GM23248 (cell line): Measurements from ENCODE around the gene TVP23A.

- RAMPAGE, long total RNA, result no peak
Measured at GRCh38 chr16:8959815-8961029, 3.5 kb downstream of the USP7 start.

- RAMPAGE, long total RNA, result no peak
Measured at GRCh38 chr16:9077233-9077909, 14.1 kb upstream of the HAPSTR1 start.

DNA sequence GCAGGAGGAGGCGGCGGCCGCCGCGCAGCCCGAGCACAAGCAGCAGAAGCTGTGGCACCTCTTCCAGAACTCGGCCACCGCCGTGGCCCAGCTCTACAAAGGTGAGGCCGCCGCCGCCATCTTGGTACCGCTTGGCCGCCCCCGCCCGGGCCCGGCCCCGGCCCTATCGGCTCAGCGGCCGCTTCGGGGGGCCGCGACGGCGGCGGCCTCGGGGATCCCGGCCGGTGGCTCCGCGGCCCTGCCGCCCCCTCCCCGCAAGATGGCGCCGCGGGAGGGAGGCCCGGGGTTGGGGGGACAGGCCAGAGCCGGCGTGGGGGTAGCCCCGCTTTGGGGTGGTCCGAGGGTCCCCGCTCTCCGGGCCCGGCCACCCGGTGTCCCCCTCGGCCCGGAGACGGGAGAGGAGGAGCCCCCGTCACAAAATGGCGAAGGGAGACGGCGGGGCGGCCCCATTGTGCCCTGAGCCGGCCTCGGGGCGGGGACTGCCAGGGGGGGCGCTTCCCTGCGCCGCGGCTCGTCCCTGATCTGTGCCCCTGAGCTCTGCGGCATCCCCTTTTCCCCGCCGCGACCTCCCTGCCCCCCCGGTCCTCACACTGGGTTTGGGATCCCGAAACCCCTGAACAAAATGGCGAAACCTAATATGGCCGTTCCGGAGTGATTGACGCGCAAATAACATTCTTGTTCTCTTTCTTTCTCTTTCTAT, 876 bp downstream of the HAPSTR1 start:
- RAMPAGE, long total RNA, result no peak

DNA sequence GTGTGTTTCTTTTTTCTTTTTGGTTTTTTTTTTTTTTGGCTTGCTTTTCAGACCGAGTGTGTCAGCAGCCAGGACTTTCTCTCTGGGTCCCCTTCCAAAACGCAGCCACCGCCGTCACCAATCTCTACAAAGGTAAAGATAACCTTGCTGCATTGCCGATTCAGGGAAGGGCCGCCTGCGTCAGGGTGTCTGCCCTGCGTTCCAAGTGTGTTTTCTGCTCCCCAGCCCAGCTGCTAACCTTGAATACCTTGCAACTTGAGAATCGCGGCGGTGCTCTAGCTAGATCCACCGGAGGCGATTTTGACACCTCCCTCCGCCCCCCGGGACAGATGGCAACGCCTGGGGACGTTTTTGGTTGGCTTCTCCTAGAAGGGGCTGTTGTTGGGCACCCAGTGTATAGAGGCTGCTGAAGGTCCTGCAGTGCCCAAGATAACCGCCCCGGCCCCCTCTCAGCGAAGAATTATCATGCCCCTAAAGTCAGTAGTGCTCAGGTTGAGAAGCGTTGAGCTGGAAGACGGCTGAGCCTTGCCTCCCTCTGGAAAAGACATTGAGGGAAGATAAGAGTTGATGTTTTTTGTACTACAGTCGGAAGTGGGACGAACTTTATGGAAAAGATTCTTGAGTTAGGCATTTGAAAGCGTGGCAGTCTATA, 1.6 kb downstream of the HAPSTR1 start:
- RAMPAGE, long total RNA, result no peak

GRCh38 chr16:9183673-9184013, 92.2 kb downstream of the HAPSTR1 start:
- RAMPAGE, long total RNA, result no peak

DNA sequence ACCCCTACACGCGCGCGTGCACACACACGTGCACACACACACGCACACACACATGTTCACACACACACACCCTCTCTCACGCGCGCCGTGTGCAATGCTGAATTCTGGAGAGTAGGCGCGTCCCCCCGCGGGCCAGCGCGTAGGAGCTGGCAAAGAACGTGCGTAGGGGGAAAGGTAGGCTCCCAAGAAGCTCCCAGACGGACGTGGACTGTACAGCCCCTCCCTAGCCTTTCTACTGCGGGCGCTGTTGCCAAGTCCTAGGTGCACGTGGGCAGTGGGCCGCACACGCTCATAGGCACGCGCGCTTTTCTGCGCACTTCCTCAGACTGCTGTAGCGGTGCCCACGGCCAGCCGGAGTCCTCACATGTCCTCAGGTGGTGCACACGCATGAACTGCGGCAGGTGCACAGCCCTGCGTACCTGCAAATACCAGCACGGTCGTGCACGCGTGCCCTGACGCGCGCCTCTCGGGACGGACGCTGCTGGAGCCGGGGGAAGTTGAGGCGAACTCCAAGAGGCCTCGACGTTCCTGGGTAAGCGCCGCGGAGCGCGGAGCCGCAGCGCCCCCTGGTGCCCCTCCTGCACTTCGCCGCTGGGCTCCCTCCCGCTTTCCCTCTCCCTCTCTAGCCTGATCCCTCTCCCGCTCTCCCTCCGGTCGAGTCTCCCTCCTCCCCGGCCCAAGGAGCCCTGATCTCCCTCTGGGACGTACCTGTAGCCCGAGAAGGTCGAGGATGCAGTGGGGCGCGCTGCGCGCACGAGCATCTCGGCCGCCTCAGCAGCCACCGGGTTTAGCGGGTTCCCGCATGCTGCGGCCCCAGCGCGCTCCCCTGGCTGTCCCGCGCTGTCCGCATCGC, 833 bp downstream of the GRIN2A start:
- RAMPAGE, long total RNA, result no peak

DNA sequence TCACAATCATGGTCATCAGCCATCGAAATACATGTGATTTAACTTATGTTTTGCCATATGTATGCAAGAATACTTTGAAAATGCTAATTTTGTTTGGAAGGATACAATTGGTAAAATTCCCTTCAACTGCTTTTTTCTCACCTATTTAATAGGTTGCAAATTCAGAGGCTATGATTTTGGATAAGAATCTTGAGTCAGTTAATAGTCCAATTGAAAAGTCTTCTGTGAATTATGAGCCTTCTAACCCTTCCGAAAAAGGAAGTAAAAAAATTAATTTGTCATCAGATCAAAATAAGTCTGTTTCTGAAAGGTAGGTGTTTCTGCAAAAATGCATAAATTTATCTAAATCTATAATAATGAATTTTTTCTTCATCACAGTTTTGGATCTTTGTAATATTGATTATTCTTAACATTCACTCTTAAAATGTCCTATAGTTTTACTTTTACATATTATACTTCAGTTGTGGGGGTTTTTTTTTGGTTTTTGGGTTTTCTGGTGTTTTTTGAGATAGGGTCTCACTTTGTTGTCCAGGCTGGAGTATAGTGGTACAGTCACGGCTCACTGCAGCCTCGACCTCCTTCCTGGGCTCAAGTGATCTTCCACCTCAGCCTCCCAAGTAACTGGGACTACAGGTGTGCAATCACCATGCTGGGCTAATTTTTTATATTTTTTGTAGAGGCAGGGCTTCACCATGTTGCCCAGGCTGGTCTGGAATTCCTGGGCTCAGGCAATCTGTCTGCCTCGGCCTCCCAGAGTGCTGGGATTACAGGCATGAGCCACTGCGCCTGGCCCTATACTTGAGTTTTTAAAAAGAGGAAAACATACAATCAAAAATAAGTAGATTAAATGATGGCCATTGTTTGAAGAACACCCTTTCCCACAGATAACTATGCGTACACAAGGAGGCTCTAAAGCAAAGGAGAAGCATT, 71.6 kb downstream of the ATF7IP2 start:
- RAMPAGE, long total RNA, result no peak

GRCh38 chr16:10578328-10579394, 1.7 kb downstream of the EMP2 start:
- RAMPAGE, long total RNA, result no peak

DNA sequence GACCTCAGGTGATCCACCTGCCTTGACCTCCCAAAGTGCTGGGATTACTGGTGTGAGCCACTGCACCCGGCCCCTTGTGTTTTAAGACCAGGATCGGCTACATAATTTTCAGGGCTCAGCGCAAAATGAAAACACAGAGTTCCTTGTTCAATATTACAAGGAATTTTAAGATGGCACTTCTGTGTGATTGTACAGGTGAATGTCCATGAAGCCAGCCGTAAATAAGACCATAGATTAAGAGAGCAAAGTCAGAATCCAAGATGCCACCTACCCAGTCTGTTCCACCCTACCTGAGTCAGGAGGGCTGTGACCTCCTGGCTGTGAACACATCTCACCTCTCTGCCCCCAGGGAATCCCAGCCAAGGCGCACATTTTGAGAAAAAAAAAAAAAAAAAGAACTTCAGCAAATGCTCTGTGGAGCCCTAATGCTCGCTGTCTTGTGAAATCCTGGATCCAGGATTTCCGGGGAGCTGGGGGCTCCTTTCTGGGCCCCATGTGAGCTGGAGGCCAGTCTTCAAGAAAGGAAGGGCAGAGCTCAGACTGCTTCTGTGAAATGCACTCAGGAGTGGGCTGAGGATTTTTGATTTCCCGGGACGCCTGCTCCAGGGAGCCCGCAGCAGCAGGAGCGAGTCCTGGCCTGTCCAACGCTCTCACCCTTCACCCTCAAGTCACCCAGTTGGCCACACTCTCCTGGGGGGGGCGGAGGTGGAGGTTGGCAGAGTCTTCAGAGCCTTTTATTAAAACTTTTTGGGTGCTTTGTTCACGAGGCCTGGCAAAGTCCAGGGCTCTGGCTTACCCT, 35.9 kb upstream of the EMP2 start:
- RAMPAGE, long total RNA, result no peak

- RAMPAGE, long total RNA, result no peak
Measured at GRCh38 chr16:10646705-10647466, 47.8 kb downstream of the TEKT5 start.

GRCh38 chr16:10818394-10819149, at the start of gene TVP23A:
Gene TVP23A (minus strand): TSS chr16:10818794.
- RAMPAGE, long total RNA, result no peak

DNA sequence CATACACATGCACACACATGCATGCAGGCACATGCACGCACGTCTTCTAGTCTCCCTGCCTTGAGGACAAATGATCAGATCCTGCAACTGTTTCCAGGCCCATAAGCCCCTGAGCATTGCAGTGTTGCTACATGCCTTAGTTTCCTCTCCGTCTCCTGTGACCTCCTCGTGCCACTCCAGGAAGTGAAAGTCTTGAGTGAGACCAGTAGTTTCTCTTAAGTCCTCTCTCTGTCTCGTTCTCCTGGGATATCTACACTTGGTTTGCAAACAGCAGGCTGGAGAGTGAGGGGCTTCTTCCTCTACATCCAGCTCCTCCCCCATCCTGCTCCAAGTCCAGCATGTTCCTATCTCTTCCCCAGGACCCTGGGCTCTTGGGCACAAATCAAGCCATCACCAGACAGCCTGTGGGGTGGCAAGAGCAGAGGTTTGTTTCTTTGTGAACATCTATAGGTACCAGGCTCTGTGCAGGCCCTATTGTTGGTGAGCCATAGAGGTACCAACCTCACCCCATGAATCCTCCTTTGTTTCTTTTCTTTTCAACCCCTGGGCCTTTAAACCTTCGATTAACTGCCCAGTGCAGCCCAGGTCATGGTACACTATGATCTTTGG, 8.4 kb downstream of the CIITA start:
- RAMPAGE, long total RNA, result no peak

GRCh38 chr16:11007370-11008013, 63.1 kb downstream of the CLEC16A start:
- RAMPAGE, long total RNA, result no peak

DNA sequence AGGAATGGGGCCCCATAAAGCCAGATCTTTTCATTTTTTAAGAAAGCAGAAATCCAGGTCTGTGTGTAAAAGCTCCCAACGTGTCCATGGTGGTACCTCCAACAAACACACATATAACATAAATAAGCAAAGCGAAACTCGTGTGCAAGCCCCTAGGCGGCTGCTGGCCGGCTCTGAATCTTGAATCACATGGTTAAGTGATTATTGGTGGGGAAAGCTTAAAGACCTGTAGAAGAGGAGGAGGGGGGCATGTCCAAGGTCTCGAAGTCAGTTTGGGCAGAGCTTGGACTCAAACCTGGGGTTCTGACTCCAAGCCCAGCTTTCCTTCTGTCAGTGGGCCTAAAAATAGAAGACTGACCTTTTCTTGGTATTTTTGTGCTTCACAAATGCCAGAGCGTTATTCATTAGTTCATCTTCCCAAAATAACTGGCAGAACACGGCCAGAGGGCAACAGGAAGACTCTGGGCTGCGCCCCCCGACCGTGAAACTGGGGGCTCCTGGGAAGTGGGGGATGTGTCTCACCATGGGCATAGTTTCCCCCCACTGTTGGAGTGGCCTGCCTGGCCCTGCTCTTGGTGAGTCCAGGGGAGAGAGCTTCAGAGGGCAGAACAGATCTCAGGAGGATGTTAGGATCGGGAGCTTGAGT, 94.1 kb downstream of the SOCS1 start:
- RAMPAGE, long total RNA, result no peak

DNA sequence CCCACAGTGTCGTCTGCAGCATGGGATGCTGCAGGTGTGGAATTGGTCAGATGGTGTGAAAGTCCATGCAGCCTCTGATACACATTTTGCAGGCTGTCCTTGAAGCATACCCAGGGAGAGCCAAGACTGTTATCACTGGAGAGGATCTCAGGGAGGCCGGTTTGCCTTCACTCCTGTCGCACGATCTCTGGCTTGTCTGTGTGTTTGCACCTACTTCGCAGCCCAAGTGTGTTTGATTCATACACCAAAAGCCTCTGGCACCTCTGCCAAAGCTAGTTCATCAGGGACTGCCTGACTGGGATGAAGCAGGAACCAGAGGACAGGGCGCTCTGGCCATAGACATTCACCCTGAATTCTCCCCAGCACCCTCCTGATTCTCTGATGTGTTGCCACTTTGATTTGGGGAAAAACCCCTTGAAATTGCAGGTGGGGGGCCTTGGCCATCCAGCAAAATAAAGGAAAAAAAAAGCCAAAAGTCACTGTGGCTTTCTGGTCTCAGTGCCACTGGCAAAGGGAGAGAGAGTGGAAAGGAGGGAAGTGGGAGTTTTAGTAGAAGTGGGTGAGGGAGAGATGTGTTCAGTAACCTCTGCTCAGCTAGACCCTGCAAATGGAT, 93.0 kb downstream of the SOCS1 start:
- RAMPAGE, long total RNA, result no peak

DNA sequence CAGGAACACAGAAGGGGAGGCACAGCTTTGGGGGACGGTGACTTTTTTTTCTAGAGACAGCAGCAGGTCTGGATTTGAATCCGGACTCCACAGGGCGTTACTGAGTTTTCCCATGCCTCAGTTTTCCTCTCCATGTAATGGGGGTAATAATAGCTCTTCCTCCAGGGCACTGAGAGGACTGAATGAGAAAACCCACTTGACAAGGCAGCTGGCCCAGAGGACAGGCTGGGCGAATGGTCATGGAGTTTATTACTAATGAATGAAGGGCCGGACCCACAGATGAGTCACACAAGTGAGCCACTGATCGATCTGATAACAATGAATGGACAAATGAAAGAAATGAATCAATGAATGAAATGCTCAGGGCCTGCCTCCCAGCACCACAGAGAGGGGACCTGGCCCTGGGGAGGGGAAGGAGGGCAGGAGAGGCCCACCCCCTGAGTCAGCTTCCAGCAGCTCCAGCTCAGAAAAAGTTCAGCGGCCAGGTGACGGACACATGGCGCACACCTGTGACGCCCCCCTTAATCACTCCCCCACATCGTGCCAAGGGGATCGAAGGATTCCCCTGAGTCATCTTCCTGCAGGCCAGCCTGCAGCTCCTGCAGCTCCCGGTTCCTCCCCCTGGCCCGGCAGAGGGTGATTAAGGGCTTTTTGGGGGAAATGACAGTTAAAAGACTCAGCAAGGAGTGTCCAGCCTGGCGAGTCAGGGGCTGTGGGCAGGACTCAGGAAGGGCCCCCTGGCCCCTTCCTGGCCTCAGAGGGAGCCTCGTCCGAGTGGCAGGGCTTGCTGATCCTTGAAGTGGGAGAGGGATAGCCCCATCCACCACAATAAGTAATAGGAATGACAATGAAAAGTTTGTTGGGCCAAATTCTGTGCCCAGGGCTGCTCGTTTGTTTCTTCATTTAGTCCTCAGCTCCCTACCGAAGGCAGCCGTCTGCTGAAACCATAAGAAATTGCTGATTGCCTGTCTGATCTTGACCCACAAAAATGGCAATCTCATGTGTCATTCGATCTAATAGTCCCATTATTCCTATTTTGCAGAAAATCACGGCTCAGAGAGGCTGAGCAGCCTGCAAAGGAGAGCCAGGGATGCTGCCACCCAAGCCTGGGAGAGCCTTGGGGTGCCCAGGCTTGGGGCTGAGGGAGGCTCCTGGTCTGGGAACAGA, 54.1 kb downstream of the SOCS1 start:
- RAMPAGE, long total RNA, result no peak

- RAMPAGE, long total RNA, result no peak
Measured at GRCh38 chr16:11205995-11206462, 50.0 kb downstream of the SOCS1 start.

DNA sequence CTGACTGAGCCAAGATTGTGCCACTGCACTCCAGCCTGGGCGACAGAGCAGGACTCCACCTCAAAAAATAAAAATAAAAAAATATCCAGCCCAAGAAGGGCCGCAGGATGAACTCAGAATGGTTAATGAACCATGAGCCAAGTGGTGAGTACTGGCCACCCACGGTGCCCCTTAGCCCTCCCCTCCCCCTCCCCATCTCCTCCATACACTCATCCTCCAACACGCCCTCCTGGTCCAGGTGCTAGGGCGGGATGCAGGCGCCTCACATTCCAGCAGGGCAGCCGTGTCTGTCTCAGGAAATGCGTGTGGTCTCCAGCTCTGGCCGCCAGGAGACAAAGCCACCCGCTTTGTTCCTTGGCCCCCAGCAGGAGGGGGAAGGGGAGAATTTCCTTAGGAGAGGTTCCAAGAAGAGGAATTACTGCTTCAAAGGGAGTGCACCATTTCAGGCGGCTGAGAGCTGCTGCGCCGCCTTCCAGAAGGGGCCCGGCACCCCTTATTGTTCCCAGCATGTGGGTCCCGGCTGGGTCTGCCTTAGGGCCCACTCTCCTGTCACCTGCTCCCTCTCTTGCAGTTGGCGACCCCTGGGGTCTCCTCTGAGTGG, 29.8 kb upstream of the RMI2 start:
- RAMPAGE, long total RNA, result no peak

GRCh38 chr16:11349661-11350231, 4.5 kb downstream of the RMI2 start:
- RAMPAGE, long total RNA, result no peak

GRCh38 chr16:11379448-11379883, 34.2 kb downstream of the RMI2 start:
- RAMPAGE, long total RNA, result no peak